Thoracic aorta endothelial cell (primary cell): ENCODE measurements around a stretch of chr6.

- CAGE, long polyA plus RNA: no peak
These were observed 24.8 kb downstream of the LYRM2 start for GRCh38 chr6:89613719-89614226.

DNA sequence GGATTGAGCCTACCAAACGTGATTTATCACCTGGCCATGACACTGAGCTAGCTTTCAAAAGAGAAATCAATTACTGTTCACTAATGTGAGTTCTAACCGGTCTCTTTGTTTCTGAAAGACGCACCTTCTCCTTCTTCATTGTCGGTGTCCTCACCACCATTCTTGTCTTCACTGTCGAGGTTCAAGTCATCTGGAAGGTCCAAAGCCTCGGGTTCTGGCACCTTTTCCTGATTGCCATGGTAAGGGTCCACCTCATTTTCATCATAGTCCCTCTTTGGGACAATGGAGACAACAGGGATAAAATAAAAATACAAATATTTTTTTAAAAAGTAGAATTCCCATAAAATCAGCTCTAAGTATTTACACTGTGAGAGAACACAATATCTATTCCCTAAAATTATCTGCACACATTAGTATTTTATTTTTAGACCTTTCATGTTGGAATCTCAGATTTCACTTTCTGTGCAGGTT, 22.8 kb upstream of the LYRM2 start:
- CAGE, long polyA plus RNA: no peak

GRCh38 chr6:89671980-89672382, 33.4 kb upstream of the LYRM2 start:
- CAGE, long polyA plus RNA: no peak

GRCh38 chr6:89688485-89689107, 50.0 kb upstream of the LYRM2 start:
- CAGE, long polyA plus RNA: no peak

DNA sequence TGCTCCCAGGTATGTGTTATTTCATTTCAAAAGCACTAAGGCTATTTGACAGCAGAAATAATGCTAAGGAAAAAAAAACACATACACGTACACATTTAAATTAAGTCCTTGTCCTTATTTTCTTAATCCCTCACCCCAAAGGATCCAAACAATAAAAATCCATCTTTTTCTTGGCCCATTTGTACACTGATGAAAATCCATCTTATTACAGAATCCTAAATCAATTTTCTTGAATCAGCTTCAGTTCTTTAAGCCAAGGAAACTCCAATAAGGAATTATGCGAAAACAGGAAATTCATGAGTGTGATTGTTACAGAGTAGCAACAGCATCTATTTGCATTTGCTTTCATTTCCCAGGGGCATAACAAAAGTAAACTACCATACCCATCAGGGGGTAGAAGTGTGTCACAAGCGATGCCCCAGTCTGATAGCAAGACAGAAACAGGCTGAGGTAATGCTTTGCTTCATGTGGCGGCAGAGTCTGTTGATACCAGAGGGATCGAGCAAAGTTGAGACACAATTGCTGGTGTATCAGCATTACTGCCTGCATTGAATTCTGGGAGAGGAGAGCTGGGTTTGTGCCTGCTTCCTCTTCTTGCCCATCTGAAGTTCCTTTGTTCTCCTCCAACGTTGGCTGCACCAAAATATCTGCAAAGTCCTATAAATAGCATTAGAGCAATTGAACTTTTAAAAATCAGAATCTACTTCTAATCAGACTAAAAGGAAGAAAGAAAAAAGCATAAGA, 51.1 kb upstream of the LYRM2 start:
- CAGE, long polyA plus RNA: no peak

GRCh38 chr6:89817158-89818066, 2.2 kb downstream of the MDN1 start:
- CAGE, long polyA plus RNA: no peak

- CAGE, long polyA plus RNA: no peak
These were observed 91.0 kb downstream of the GJA10 start for GRCh38 chr6:89985358-89985680.

- CAGE, long polyA plus RNA: no peak
These were observed 186.5 kb downstream of the GJA10 start for GRCh38 chr6:90080553-90081383.

DNA sequence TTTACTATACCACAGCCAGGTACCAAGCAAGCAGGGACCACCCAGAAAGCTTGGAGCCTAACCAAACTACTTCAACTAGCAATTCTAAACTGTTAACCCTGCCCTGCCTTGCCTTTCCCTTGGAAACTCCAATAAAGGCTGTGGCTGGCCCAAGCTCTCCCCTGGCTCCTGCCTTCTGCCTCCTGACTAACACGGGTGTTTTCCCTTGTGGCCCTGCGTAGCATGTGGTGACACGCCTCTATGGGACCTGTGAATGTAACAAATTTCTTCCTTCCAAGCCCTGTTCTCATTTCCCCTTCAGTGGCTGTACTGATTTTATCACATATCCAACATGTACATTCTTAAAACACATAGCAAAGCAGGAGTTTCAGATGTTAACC, 120.8 kb downstream of the BACH2 start:
- CAGE, long polyA plus RNA: no peak

GRCh38 chr6:90304237-90304784, 7.7 kb upstream of the BACH2 start:
- CAGE, long polyA plus RNA: no peak

- CAGE, long polyA plus RNA: no peak
These were observed 128.5 kb upstream of the BACH2 start for GRCh38 chr6:90425127-90425536.

- CAGE, long polyA plus RNA: no peak
These were observed 92.4 kb downstream of the MAP3K7 start for GRCh38 chr6:90494380-90494914.

DNA sequence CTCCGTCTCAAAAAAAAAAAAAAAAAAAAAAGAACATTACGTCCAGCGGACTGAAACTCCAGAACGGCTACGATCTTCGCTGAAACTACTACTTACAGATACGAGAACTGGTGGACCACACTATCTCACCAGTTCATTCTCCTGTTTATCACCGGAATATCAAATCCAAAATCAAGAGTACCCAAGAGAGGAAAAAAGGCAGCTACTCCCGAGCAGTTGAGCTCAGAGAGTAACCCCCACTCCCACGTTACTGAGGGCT, 573 bp downstream of the MAP3K7 start:
- CAGE, long polyA plus RNA: no peak

GRCh38 chr6:90610143-90610658, 23.3 kb upstream of the MAP3K7 start:
- CAGE, long polyA plus RNA: no peak

- CAGE, long polyA plus RNA: no peak
These were observed 353.9 kb upstream of the MAP3K7 start for GRCh38 chr6:90940811-90941230.

GRCh38 chr6:91052985-91053563, 466.2 kb upstream of the MAP3K7 start:
- CAGE, long polyA plus RNA: no peak

- CAGE, long polyA plus RNA: no peak
These were observed 889.0 kb upstream of the MAP3K7 start for GRCh38 chr6:91475813-91476414.

GRCh38 chr6:93834804-93835599, 415.6 kb upstream of the EPHA7 start:
- CAGE, long polyA plus RNA: no peak

DNA sequence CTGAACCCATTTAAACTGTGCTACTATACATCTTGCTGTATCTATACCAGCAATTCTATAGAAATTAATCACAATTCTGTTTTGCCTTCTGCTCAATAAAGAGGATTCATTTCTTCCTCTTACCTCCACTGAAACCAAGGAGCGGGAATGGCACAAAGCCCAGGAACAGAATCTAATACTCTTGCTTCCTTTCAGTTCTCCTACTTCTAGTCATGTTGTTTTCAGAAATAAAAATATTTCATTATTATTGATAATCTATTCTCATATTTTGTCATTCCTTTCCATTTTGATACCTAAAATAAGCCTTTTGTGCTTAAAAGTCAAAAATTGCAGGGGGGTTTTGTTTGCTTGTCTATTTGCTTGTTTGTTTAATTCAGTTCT, 575.6 kb upstream of the EPHA7 start:
- CAGE, long polyA plus RNA: no peak

GRCh38 chr6:98787978-98788481, 46.3 kb upstream of the POU3F2 start:
- CAGE, long polyA plus RNA: no peak